Subcutaneous adipose tissue (tissue), 3 donors: ENCODE measurements around a stretch of chr21.

DNA sequence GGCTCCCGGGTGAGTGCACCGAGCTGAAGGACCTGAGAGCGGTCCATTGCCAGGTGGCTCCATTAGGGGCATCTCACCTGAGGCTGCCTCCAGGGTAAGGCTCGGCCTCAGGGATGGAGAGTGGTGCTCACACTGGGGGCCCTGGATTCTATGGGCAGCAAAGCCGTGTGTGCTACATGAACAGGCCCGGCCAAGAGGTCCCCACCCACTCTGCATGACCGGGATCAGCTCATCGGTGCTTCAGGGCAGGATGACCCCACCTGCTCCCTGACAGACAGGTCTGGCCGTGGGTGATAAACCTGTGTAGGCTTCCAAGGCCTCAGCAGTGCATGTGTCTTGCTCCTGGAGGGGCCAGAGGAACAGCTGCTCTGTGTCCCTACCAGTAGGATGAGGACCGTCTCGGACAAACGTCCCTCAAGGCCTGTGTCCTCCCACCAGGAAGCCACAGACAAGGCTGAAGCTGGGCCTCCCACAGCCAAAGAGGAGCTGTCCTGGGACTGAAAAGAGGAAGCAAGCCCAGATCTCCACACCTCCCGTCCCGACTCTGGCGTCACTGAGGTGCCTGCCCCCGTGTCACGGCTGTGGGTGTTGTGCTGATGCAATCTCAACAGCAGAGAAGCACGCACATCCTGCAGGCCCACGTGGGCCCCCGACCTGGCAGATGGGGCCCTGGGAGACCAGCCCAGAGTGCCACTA is 5456.1 kb upstream of the TPTE start:
- PRO-cap = no peak
- RAMPAGE, long total RNA, 3 experiments = no peak in any of the 3 experiments

GRCh38 chr21:5104614-5105026 is 5416.8 kb upstream of the TPTE start:
- PRO-cap = no peak
- RAMPAGE, long total RNA, 3 experiments = no peak in any of the 3 experiments

- PRO-cap = bidirectional peak, plus-strand start at chr21:14027443, minus-strand start at chr21:14027299
- RAMPAGE, long total RNA, 3 experiments = start-site peak on the plus strand in 3 of 3 experiments, at chr21:14027398-14027473 at its widest, 12 to 35 reads per replicate
Measured at GRCh38 chr21:14026925-14028254, 183.4 kb downstream of the LIPI start.

- PRO-cap = no peak
- RAMPAGE, long total RNA, 3 experiments = no peak in any of the 3 experiments
Measured at GRCh38 chr21:14500200-14501586, 45.4 kb downstream of the SAMSN1 start.

DNA sequence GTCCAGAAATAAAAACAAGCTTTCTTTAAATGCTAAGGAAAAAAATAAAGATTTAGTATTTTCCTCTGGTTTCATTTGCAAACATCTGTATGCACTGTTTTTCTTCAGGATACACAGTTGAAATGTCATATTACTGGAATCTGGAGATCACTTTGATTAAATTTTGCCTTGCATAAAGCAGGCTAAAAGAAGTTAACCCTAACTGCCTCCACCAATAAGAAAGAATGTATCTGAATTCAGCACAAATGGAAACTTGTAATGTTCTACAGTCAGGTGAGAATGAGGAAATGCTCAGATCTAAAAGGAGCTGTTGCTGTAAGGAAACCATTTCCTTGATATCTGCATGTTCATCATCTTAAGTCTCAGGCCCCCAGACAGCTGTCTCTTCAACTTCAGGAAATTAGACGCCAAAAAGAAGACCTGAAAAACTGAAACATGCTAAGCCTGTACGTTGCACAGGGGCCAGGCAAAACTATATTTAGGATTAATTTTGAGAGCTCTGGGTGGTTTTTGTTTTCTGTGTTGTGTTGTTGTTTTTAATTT is 130.0 kb upstream of the SAMSN1 start:
- PRO-cap = no peak
- RAMPAGE, long total RNA, 3 experiments = no peak in any of the 3 experiments

DNA sequence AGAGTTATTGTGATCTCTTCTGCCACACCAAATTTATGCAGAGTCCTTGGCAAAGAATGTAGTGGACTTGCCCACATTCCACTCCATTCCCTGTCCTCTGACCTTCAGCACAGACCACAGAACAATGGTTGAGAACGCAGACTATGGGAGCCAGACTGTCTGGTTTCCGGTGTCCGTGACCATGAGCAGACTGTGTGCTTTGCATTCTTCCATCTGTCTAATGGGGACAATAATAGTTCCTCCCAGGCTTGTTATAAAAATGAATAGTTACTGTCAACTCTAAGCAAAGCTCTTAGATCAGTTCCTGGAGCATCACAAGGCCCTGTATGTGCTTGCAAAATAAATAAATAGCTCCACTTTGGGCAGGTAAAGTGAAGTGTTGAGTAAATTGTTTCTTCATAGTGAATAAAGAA is 140.7 kb upstream of the SAMSN1 start:
- PRO-cap = no peak
- RAMPAGE, long total RNA, 3 experiments = no peak in any of the 3 experiments

GRCh38 chr21:14687215-14687659 is 141.1 kb upstream of the SAMSN1 start:
- PRO-cap = no peak
- RAMPAGE, long total RNA, 3 experiments = no peak in any of the 3 experiments

DNA sequence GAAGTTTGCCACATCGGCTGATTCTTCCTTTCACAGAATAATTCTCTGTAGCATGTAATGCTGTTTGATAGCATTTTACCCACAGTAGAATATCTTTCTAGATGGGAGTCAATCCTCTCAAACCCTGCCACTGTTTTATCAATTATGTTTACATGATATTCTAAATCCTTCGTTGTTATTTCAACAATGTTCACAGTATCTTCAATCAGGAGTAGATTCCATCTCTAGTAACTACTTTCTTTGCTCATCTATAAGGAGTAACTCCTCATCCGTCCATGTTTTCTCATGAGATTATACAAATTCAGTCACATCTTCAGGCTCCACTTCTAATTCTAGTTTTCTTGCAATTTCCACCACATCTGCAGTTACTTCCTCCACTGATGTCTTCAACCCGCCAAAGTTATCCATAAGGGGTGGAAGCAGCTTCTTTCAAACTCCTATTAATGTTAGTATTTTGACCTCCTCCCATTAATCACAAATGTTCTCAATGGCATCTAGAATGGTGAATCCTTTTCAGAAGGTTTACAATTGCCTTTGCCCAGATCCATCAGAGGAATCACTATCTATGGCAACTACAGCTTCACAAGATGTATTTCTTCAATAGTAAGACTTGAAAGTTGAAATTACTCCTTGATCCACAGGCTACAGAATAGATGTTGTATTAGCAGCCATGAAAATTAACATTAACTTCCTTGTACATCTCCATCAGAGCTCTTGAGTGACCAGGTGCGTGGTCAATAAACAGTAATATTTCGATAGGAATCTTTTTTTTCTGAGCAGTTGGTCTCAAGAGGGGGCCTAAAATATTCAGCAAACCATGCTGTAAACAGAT is 19.0 kb downstream of the NRIP1 start:
- PRO-cap = no peak
- RAMPAGE, long total RNA, 3 experiments = no peak in any of the 3 experiments

- PRO-cap = no peak
- RAMPAGE, long total RNA, 3 experiments = no peak in any of the 3 experiments
Measured at GRCh38 chr21:15051509-15052437, 13.0 kb downstream of the NRIP1 start.

GRCh38 chr21:15052438-15053450 is 12.1 kb downstream of the NRIP1 start:
- PRO-cap = no peak
- RAMPAGE, long total RNA, 3 experiments = no peak in any of the 3 experiments

DNA sequence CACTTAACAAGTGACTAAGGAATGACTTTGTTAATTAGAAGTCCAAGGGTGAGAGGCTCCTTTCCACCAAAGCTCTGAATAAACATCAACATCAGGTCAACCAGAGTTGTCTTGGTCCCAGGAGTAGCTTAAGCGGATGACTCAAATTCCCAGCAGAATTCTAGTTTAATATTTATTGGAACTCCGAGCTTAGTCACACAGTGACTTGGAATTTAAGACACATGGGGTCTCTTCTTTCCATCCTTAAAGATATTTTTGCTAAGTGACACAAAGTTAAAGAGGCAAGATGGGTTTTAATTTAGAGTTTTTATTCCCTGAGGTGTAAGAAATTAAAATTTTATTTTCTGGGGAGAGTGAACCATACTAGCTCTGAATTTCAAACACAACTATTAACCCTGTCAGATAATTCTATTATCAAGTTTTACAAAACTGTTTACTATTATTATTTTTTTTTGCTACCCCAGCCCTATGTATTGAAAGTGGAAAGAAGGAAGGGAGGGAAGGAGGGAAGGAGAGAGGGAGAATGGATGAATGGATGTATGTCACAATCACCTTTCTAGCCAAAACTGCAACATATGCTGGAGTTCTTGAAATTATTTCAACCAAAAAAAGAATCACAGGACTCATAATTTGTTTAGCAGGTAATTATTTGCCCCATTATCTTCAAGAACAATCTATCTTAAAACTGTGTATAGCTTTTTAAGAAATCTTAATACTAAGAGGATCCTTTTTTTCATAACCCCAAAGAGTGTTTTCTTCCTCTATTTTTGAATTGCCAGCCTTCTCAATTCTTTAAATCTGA is 5.6 kb downstream of the NRIP1 start:
- PRO-cap = bidirectional peak, plus-strand start at position 200 of the sequence, minus-strand start at position 80 of the sequence
- RAMPAGE, long total RNA, 3 experiments = no peak in any of the 3 experiments

GRCh38 chr21:15810732-15811475 is 81.1 kb downstream of the USP25 start:
- PRO-cap = no peak
- RAMPAGE, long total RNA, 3 experiments = start-site peak on the plus strand in 1 of 3 experiments, at chr21:15811162-15811207 at its widest, 25 reads per replicate

GRCh38 chr21:15826839-15827338 is 97.1 kb downstream of the USP25 start:
- PRO-cap = no peak
- RAMPAGE, long total RNA, 3 experiments = no peak in any of the 3 experiments

- PRO-cap = no peak
- RAMPAGE, long total RNA, 3 experiments = no peak in any of the 3 experiments
Measured at GRCh38 chr21:16241047-16241568, 511.3 kb downstream of the USP25 start.

DNA sequence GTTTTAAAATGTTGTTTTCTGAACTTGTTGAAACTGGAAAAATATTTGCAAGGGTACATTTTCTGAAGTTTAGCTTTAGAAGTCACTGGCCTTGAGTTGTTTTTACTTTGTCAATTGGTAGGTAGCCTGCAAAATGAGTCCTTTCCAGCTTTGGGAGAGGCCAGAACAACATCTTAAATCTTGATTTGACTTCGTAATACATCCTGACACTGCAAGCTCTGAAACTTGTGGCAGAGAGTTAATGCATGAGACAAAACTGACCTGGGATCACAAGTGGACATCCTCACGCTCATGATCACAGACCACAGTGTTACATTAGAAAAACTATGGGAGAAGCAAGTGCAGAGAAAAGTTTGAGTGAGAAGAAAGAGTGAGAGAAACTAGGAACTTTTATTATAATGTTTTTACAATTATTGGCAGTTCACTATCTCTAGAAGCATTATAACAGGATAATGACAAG is 550.9 kb downstream of the USP25 start:
- PRO-cap = no peak
- RAMPAGE, long total RNA, 3 experiments = no peak in any of the 3 experiments

- PRO-cap = no peak
- RAMPAGE, long total RNA, 3 experiments = no peak in any of the 3 experiments
Measured at GRCh38 chr21:17139194-17139411, 373.7 kb upstream of the CXADR start.

- PRO-cap = no peak
- RAMPAGE, long total RNA, 3 experiments = no peak in any of the 3 experiments
Measured at GRCh38 chr21:17492756-17493147, 20.1 kb upstream of the CXADR start.

- PRO-cap = no peak
- RAMPAGE, long total RNA, 3 experiments = no peak in any of the 3 experiments
Measured at GRCh38 chr21:17789603-17789938, 29.6 kb downstream of the C21orf91 start.

- PRO-cap = no peak
- RAMPAGE, long total RNA, 3 experiments = no peak in any of the 3 experiments
Measured at GRCh38 chr21:17958425-17958723, 139.2 kb upstream of the C21orf91 start.

DNA sequence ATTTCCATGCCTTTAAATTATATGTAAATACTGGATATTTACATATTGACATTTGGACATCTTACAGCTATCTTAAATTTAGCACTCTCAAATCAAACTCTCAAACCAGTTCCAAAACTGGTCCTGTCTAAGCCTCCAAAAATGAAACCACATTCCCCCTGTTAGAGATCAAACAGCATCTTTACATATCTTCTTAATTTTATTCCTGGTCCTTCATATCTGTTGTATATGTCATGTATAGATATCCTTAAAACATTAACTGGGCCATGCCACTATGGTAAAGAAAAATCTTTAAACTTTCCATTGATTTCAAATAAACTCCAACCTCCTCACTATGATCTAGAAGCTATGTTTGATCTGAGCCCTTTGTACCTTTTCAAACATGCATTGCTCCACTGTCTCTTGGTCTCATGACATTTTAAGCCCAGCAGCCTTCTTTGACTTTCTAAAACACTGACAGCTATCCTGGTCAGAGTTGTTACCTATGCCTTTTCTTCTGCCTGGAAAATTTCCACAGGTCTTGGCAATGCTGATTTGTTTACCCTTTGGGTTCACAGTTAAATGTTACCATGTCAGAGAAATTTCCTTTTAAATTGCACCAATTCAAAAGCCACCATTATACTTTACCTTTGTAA is 1064.1 kb downstream of the NCAM2 start:
- PRO-cap = no peak
- RAMPAGE, long total RNA, 3 experiments = no peak in any of the 3 experiments